AG04450 (cell line): ENCODE data around the gene MYO1G.

DNA sequence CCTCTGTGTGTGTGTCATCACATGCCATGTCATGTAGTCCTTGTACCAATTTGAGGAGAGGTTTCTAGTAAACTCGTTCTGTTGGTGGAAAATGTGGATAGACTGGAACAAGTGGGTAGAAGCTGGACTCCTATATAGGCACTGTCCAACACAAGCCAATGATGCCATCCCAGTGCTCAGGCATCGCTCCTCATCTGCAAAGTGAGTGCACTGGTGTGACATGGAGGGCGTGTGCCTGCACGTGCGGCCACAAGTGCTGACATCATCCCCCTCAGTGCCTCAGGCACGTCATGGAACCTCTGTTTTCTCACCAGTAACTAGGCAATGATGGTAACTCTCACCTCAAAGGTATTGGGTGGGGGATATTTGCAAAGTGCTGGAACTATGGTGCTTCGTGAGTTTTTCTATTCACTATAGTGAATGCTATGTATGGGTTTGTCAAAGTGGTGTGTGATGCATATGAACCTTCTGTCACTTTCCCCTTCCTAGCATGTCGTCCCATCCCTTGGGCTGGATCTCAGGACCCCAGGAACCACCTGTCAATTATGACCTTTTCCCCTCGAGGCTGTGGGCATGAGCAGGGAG is 19.2 kb downstream of the MYO1G start:
- CAGE, long polyA plus RNA: no peak
- RRBS: no CpG with 5 or more reads among the region's 9 CpGs

DNA sequence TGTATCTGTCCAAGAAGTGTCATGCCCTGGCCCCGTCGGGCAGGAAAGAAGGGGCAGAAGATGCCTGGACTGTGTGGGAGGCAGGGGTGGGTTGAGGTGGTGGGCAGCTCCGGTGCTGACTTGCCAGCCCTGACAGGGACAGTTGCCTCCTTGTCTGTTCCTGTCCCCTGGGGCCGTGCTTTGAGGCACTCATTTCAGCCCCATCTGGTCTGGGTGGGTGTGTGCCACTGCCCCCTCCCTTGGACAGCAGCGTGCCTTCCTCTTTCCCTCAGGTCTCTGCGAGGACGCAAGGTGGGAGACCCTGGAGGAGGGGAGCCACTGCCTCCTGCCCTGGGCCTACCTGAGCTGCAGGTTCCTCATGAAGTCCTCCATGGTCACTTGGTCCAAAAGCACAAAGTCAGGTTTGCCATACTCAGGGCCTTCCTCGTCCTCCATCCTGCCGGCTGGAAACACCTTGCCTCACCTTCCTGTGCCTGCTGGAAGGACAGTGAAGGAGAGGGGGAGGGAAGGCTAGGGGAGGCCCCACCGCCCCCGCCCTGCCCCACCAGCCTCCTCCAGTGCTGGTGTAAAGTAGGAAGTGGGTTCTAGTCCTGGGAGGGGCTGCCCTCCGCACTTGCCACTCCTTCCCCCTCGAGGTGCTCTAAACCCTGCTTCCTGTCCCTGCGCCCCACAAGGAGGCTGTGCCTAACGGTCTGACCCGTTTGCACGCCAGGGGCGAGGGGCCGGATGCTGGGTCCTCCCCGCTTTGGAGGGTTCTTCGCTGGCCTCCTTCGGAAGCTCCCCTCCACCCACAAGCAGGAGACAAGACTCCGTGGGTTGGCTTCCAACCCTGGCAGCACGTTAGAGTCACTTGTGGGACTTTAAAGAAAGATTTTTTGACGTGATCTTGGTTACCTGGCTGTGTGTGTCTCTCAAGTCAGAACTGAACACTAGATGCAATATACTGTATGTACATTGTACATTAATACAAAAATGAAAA is at the start of gene MYO1G:
TSS of gene MYO1G (minus strand) at position 489 of the 979 bp plus-strand sequence.
- CAGE, long polyA plus RNA: no peak
- RRBS: no CpG with 5 or more reads among the region's 25 CpGs

- CAGE, long polyA plus RNA: no peak
- RRBS: no CpG with 5 or more reads among the region's 13 CpGs
Observed at GRCh38 chr7:45028104-45028623, 28.2 kb downstream of the CCM2 start.

GRCh38 chr7:45038863-45039509 is 39.0 kb downstream of the CCM2 start:
- CAGE, long polyA plus RNA: no peak
- RRBS: no CpG with 5 or more reads among the region's 9 CpGs

DNA sequence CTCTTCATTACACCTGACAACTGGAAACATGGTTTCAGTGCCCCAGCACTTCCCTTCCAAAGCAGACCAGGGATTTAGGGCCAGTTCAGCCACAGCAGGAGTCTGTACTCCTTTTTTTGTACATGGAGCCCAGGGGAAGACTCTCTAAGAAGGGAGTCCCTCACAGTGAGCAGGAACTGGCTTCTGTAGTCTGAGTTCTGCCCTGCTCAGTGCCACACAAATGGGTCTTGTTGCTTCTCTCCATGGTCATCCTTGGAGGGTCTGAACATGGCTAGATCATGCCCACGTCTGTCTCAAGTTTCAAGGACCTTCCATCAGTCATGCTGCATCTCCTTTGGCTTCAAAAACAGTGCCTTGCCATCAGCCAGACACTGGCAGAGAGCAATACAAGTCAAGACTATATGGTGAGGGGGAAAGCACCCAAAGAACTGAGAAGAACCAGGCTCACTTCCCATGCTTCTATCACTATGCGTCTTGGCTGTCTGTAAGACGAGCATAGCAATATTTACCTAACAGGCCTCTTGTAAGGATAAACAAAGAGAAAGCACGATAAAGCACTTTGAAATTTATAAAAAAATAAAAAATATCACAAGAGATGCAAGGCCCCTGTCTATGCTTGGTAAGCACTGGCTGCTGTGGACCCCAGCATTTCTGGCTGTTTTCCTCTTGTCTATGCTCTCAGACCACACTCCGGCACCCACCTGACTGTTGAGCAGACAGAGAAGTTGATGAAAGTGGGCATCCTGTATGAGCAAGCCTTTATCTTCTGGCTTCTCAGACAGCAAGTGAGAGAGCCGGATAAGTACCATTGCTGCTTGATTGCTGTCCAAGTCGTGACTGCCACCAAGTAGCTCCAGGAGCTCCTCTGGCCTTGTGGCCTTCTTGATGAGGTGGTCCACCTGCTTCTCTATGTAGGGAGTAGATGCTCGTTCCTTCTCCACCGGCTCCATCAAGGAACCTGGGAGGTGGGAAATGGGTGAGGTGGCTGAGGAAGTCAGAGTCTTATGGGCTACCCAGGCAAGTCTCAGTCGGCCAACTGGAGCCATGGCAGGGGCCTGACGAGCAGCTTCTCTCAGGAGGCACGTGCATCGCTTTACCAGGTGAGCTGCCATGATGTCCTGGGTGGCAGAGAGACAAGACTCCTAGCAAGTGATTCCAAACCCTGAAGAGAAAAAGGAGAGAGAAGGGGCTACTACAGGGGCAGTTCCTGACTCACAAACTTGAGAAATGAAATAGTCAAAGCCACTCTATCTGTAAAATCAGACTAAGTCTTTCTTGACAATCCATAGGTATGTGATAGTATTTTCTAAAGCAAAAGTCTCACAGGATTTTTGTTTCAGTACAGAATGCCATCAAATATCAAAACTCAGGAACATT is 2.9 kb downstream of the TBRG4 start:
- CAGE, long polyA plus RNA: no peak
- RRBS: 93% methylated on average over 2 of the region's 13 CpGs

DNA sequence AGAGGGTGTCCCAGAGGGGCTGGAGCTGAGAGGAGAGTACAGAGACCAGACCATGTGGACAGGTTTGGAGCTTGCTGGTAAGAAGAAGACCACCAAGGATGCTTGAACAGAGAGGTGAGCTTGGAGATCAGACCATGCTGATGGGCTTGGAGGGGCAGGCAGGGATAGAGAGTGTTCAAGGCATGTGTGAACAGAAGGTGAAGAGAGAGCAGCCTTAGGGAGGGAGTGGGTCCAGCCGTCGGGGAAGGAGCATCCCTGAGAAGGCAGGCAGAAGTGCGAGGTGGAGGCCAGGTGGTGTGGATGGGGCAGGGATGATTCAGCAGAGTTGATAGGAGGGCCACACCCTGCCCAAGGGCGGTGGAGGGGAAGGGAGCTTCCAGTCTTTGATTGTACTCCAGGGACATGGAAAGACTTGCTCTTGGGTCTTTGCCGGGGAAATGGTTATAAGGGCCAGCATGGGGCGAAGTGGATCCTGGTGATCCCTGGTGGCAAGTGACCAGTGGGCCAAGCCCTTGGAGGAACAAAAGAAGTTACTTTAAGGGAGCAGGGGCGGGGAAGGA is 83.6 kb downstream of the RAMP3 start:
- CAGE, long polyA plus RNA: no peak
- RRBS: no CpG with 5 or more reads among the region's 7 CpGs

GRCh38 chr7:45744348-45744988 is 128.4 kb downstream of the CCDC201 start:
- CAGE, long polyA plus RNA: no peak
- RRBS: no CpG with 5 or more reads among the region's 2 CpGs

- CAGE, long polyA plus RNA: no peak
- RRBS: no CpG with 5 or more reads among the region's 7 CpGs
Observed at GRCh38 chr7:45866049-45866248, 6.9 kb downstream of the CCDC201 start.

- CAGE, long polyA plus RNA: no peak
- RRBS: no CpG with 5 or more reads among the region's 16 CpGs
Observed at GRCh38 chr7:45916994-45917671, 3.9 kb downstream of the IGFBP3 start.

- CAGE, long polyA plus RNA: no peak
- RRBS: 2% methylated on average over 8 of the region's 15 CpGs
Observed at GRCh38 chr7:45917672-45918098, 3.4 kb downstream of the IGFBP3 start.

DNA sequence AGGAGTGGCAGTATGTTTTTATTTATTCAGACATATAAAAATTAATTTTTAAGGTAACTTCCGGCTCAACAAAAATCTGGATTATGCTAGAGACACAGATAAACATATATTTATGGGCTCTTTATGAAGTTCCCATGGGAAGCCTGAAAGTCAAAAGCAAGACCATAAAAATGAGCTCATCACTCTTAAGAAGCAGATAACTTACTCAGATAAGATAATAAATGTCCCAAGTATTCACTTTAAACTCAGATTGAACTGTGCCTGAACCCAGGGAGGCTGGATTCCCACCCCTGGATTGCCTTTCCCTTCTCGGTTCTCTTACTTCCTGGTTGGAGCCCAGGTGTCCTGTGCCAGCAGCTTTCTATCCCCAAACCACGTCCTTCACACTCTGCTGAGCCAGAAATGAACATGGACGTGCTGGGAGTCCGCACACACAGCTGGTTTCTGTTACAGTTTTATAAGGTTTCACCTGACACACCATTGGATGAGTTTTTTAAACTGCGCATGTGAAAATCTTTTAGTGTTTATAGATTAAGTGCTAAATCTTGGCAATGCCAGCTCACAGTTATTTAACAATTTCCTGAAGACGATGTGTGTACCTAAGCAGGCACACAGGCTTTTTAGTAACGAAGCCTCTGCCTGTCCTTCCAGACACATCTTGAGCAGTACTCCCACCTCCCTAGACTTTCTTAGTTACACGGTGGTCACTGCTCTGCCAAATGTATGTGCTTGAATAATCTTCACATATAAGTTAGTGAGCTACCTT is 636.3 kb upstream of the IGFBP3 start:
- CAGE, long polyA plus RNA: no peak
- RRBS: no CpG with 5 or more reads among the region's 9 CpGs

DNA sequence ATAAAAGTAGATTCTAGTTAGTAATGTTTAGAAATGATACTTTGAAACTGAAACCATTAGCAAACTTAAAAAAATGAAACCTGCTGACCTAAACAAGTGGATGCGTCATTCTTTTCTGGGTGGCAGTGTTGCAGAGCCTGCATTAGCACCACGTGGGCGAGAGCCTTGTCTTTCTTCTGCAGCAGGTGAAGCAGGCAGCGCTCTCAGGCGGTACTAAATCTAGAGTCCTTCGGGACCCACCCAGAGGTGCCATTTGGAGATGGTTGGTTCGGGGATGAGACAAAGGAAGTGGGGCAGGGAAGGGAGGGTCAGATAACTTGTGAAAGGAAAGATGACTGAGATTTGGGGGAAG is 759.1 kb upstream of the IGFBP3 start:
- CAGE, long polyA plus RNA: no peak
- RRBS: no CpG with 5 or more reads among the region's 7 CpGs

DNA sequence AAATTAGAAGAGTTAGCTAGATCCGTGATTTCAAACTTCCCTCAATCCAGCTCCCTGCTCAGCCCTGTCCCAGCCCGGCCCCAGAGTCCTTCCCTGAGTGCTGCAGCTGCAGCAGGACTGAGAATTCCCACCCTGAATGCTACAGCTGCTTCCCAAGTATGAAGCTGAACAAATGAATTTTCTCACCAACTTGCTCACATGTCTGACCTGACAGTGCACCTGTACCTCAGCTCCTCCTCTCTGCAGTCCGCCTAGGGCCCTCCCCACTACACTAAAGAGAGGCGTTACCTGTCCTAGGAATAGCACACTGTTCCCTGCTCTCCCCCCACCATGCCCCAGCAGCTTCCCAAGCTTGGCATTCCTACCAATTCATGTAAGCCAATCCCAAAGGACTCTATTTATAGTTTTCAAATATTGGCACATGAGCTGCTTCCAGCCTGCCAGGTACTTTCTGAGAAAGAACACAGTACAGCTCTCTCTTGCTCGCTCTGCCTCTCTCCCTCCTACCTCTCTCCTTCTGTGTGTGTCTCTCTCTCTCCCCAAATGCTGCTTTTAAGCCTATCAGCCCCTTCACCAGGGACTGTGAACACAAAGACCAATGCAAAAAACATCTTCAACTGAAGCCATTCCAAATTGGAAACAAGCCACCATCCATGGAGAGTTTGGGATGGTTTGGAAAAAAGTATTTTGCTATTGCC is 400.1 kb downstream of the TNS3 start:
- CAGE, long polyA plus RNA: no peak
- RRBS: no CpG with 5 or more reads among the region's 5 CpGs

DNA sequence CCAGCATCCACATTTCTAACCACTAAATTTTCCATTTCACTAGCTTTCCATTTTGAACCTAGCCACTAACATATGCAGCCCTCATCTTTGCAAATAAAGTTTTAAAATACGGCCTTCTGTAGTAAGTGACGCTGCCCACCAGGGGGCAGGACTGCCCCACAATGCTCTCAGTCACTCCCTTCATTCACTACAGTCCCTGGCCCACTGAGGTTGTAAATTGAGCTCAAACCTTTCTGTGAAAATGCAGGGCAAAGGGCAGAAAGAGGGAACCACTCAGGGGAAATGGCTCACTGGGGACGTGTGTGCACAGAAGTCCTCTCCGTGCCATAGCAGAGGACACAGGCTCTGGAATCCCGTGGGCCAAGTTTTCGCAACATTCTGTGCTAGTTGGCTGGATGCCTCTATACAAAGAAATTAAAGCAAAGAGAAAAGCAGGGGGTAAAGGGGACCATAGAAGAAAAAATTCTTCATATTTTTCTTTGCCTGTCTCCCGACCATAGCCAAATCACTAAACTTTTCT is 315.6 kb downstream of the TNS3 start:
- CAGE, long polyA plus RNA: no peak
- RRBS: no CpG with 5 or more reads among the region's 7 CpGs

DNA sequence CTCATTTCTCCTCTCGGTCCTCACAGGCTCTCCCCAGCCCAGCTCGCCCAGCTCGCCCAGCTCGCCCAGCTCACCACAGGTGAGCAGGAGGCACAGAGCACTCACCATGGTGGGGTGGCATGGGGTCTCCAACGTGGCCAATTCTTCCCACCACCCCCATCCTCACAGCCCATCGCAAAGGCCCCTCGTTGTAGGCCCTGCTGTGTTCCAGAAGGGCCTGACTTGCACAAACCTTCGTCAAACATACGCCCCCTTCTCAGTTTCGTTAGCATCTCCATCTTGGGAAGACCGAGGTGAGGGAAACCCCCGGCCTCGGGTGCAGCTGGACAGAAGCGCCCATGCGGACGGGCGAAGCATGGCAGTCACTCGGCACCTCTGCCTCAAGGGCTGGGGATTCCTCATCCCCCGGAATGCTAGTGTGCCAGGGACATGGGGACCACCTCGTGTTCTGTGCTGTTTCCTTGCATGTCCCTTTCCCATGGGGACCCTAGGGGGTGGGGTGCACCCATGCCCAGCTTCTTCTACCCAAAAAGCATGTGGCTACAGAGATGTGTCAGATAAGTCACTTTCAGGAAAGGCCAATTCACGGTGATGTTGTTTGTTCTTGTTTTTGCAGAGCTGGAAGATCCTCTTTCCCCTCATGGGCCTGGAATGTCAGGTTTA is 304.5 kb downstream of the TNS3 start:
- CAGE, long polyA plus RNA: no peak
- RRBS: no CpG with 5 or more reads among the region's 21 CpGs

GRCh38 chr7:47352013-47352519 is 229.8 kb downstream of the TNS3 start:
- CAGE, long polyA plus RNA: no peak
- RRBS: no CpG with 5 or more reads among the region's 7 CpGs

DNA sequence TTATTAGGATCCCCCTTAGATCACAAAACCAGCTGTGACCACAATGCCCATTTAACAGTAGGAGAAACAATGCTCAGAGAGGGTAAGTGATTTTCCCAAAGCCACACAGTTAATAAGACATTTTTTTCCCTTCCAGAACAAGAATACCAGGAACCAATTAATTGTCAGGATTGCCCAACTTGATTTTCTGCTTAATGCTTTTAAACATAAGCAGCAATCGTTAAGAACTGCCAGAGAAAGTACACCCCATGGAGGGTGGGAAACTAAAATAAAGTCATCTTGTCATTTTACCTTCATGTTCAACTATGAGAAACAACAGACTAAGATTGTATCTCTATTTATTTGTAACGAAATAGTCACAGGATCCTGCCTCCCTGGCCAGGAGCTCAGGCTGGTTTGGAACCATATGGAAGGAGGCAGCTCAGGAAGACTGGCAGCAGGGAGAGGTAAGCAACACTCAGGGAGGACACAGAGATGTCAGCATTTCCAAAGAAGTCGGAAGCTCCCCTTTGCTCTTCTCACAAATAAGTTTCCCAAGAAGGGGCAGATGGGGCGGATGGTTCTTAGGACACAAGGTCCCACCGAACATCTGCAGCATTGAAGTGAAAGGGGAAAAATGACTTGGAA is 129.6 kb downstream of the TNS3 start:
- CAGE, long polyA plus RNA: no peak
- RRBS: no CpG with 5 or more reads among the region's 5 CpGs

GRCh38 chr7:47453556-47454115 is 128.3 kb downstream of the TNS3 start:
- CAGE, long polyA plus RNA: no peak
- RRBS: 3% methylated on average over 4 of the region's 13 CpGs

DNA sequence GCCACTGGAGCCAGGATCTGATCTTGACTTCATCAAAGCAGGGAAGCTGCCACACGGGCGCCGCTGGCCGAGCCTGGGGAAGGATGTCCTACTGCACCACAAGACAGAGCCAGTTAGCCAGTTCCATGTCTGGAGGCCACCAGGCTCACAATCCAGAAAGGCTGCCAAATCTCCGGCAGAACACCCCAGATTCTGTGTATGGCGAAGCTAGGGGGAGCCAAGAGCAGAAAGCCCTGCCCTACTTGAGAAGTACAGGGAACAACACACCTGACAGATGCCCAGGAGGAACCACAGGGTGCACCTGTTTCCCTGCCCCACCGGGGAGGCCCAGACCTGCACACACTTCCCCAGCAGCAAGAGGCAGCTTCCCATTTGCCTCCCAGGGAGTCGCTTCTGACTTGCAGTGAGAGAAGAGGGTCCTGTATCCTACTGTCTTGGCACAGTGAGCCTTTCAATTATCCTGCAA is 101.9 kb downstream of the TNS3 start:
- CAGE, long polyA plus RNA: no peak
- RRBS: no CpG with 5 or more reads among the region's 8 CpGs

DNA sequence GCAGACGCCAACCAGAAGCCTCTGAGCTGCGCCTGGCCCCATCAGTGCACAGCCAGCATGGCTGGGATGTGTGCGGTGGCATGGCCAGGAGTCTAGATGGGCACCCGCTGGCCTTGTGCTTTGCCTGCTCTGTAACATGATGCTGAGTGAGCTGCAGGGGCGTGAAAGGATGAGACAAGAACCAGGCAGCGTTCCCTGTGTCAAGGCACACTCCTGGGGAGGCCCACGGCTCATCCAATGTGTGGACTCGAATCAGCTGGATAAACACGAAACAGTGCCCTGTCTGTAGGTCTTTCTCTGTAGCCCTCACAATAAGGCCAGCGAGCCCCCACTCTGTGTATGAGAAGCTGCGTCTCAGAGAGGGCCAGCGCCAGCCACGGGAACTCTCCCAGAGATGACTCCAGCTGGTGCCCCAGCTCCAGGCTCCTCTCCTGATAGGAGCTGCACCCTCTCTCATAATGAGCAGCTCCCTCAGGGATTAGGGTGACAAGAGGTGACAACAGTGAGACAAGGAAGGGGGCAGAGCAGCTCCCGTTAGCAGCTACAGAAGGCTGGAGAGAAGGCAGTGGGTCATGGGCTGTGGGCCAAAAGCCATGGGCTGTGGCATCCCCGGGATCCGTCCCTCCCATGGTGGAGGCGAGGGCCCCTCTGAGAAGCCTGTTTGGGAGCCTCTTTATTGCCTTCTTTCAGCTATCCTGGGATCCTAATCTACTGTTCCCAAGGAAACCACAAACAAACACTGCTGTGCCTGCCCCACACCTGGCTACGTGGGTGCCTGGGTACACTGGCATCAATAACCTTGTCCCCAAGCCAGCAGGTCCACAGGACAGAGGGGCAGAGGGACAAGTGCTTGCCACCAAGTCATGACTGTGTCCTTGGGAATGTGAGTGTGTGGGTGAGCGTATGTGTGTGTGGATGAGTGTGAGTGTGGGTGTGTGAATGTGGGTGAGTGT is 96.6 kb downstream of the TNS3 start:
- CAGE, long polyA plus RNA: no peak
- RRBS: no CpG with 5 or more reads among the region's 19 CpGs